Placental pericyte (primary cell): Measurements from ENCODE around the genes DGCR6 and DGCR2.

DNA sequence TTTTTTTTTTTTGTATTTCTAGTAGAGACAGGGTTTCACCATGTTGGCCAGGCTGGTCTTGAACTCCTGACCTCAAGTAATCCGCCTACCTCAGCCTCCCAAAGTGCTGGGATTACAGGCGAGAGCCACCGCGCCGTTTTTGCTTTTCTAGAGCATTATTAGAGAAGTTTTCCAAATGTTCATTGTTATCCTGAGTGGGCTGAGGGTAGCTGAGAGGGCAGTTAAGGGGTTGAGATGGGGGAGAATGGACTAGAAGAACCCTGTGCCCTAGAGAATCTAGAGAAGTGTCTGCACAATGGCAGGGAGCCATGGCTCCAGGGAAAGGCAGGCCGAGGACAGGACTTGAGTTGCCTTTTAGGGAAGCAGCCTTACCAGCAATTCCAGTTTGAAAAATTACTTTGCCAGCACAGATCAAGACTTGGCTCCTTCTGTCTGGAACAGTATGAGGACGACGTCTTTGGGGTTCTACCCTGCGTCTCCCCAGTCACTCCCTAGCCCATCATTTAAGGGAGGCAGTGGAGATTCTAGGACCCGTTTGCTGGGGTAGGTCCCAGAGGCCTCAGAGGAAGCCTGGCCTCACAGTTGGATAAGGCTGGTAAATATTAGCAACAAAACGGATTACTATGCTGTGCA is 25.7 kb upstream of the MICAL3 start:
- CAGE, long polyA plus RNA = no peak

DNA sequence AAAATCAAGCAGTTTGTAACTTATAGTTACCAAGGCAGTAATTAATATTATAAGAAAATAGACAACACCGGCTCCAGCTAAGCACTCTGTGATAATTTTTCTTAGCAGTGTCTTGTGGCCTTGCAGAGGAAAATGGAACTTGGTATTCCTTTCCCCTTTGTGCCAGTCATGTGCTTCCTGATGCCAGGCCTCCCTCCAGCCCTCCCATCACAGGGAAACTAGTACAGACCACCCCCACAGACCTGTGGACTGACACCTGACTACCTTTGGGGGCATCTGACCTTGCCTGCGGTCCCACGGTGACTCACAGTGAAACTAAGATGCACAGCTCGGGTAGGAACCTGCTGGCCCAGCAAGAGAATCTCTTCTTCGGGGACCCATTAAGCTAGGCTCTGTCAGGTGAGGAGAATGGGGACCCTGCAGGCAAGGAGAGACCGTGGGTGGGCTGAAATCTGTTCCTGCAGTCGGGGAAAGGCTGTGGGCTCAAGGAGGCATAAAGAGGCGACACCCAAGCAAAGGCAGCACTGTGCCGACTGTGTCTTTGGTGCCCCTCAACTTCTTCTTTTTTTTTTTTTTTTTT is 21.0 kb upstream of the PEX26 start:
- CAGE, long polyA plus RNA = no peak

DNA sequence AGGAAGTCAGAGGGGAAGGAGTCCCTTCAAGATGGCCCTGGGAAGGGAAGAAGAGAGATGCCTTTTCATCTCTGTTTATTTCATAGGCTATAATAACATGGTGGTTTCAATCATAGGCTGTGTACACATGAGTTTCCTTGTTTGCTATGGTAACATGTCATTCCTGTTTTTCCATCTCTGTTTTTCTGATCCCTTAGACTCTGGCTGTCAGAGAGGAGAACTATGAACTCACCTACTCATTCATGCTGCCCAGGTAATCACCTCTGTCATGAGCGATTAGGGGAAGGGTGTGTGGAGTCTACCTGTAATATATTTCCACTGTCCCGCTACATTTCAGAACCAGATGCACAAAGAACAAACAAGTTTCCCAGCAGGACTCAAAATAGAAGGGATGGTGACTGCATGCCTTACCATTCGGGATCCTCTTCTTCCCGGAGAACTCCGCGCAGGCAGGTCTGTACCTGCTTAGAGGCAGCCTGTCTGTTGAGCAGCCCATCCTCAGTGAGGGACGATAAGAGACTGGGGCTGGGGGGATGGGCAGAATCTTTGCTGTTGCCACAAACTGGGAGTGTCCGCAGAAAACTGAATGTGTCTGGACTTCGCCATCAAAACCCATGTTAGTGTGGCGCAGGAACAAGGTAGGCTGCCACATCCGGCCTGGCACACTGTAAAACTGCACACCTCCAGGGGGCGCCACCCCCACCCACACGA is 7.1 kb upstream of the PEX26 start:
- CAGE, long polyA plus RNA = no peak

GRCh38 chr22:18098807-18099399 is 11.7 kb upstream of the TUBA8 start:
- CAGE, long polyA plus RNA = no peak

DNA sequence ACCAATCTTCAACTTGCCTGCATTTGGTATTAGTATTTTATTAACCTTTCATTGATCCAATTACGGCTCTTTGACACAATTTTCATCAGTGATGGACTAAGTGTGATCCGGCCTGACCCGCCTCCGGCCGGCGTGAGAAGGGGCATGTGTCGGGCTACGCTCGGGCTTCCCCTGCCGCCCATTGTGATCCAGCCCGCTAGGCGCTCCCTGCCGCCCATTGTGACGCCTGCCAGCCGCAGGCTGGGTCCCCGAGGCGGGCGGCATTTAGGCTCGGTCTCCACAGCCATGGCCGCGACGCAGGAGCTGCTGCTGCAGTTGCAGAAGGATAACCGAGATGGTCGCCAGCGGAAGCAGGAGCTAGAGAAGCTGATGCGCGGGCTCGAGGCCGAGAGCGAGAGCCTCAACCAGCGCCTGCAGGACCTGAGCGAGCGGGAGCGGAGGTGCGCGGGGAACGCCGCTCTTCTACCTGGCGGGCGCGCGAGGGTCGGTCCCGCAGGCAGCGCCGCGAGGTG is 291 bp downstream of the TMEM191B start:
- CAGE, long polyA plus RNA = no peak

DNA sequence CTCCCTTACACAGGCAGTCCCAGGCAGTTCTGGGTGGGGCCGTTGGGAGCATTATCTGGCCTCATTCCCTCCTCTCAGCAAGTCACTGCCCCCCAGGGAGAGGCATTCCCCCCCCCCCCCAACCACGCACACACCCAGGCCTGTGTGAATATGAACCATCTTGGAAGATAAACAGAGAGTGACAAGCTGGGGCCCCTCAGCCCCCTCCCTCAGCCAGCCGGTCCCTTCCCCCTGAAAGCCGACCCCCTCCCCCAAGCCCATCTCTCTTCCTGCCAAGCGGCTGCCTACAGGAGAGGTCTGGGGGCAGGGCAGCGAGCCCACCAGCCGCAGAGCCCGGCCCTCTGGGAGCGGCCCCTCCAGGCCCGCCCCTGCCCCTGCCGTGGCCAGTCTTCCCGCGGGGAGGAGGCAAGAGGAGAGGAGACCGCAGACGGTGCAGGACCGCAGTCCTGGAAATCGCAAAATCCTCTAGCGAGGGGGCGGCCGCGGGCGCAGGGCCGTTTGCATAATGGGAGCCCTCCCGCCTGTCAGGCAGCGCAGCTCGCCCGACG is 34.8 kb downstream of the RIMBP3 start:
- CAGE, long polyA plus RNA = no peak

GRCh38 chr22:18906183-18906593 is at the start of gene DGCR6:
TSS of gene DGCR6 (plus strand) at chr22:18906320.
- CAGE, long polyA plus RNA = no peak

DNA sequence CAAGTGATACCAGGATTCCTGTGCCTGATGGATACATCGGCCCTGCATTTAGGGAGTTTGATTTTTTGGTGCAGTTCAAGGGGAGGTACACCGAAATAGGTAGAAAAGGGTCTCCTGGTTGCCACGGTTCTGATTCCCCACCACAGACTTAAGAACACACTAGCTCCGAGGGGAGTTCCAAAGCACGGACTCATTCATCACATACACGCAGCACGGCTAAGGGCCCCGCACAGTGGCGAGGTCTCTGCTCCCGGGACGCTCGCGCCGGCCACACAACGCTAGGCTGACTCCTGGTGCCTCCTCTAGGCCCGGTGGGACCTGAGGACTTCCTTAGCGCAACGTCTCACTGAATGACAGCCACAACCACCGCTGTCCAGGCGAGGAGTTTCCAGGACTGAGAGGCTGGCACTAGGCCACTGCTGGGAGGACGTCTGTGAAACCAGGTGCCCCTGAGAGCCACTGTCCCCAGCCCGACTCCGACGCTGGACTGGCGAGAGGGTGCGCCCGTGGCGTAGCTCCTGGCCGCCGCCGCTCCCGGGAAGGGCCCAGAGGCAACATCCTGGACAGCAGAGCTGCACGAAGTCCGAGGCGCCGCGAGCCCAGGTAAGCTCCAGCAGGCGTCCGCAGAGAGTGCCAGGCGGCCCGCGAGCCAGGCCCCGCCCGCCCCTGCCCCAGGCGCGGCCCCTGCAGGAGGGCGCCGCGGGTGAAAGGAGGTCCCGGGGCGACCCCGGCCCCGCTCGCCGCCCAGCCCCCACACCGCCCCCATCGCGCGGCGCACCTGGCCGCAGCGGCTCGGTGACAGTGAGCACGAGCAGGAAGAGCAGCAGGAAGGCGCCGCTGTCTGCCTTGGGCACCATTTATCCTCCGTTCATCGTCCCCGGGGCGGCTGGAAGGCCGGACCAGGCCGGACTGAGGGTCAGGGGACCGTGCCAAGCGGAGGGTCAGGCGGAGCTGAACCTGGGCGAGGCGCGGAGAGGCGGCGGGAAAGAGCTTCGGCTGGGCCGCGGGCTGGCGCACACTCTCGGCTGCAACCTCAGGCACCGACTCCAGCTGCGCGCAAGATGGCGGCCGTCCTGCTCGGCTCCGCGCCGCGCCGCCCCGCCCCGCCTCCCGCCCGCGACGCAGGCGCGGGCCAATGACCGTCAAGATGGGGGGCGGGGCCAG is at the start of gene DGCR2:
TSS of gene DGCR2 (minus strand) at position 1,063 of the 1,164 bp plus-strand sequence.
- CAGE, long polyA plus RNA = no peak

DNA sequence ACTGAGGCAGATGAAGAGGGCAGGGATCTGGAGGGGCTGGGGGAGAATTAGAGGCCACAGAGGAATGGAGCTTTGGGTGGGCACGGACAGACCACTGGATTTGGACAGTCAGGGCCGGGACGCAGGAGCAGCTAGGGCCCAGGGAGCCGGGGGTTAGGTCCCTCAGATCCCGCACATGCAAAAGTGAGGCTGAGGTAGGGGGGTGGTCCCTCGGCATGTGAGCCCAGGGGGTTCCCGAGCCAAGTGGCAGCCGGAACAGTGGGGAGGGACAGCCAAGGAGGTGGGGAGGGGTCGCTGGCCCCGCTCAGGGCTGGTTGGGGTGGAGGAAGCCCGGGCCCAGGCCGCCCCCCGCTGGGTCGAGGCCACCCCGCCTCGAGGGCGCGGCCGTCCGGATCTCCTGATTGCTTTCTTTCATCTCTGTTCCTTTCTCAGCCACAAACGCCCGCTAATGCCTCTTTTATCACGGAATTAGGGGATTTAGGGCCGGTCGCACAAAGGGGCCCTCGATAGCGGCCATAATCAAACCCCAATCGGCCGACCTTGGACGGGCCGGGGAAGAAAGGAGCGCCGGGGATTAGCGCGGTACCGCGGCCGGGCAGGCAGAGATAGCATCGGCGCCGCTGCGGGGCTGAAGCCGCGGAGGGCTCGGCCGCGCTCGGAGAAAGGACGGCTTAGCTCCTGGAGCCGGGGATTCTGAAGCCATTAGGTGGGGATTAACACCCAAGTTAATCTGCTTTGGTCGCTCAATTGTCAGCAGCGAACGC is 9.2 kb downstream of the SLC25A1 start:
- CAGE, long polyA plus RNA = no peak

- CAGE, long polyA plus RNA = no peak
Observed at GRCh38 chr22:19175285-19176402, 2.9 kb downstream of the SLC25A1 start.

GRCh38 chr22:19197484-19198491 is 19.3 kb upstream of the SLC25A1 start:
- CAGE, long polyA plus RNA = no peak

DNA sequence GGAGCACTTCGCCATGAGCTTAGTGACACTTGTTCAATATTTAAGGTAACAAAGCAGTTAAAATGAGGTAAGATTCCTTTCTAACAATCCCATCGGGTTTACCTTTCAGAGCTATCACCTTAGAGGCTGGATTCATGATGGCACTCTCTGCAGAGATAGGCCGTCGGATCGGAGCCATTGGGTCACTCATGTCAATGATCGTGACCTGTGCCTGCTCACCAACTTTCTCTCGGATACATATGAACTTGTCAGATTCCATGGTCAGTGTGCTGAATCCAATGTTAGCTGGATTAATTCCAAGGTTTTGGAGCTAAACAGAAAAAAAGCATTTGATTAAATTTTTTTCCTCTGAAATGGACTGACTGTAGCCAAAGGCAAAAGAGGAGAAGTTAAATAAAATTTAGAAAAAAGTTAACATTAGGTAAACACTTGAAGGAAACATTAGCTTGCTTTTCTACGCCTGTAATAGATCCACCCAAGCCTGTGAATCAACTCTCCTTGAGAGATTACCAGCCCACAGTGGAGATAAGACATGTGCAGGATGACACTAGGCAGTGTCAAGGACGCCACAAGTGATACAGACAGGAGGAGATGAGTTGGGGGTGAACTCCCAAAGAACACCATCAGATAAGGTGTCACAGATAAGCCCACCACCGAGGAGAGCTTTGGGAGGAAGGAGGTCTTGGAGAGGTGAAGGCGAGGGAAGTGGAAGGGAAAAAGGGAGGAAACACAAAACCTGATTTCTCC is 15.8 kb downstream of the CLTCL1 start:
- CAGE, long polyA plus RNA = no peak

- CAGE, long polyA plus RNA = no peak
Observed at GRCh38 chr22:19361400-19362602, 69.7 kb downstream of the HIRA start.

DNA sequence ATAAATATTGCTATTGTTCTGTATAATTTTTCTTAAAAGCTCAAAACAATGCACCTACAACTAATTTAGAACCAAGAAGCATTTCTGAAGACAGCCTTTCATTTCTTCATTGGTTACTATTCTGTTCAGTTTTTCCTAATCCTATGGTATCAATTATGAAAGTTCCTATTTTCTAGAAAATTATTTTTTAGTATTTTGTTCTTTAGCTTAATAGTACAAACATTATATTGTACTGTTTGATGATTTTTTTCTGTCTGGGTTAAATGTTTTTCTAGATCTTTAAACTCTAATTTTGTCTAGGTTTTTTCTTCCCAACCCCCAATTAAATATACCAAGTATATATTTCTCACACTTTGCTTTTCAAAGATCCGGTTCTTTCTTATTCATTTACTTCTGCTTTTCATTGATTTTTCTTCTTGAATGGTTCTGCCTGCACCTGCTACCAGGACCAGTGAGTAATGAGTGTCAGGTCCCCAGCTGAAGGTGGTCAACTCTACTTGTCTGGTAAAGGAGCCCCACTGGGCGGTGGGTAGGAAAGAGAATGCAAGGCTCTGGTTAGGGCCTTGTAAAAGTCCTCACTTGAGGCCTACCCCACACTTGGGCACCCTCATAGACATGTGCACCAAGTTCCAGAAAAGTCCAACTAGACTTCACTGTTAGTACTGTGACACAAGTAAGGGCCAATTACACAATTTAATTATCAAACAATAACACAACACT is 27.6 kb downstream of the HIRA start:
- CAGE, long polyA plus RNA = no peak

- CAGE, long polyA plus RNA = no peak
Observed at GRCh38 chr22:19482067-19483040, 2.6 kb downstream of the CDC45 start.

GRCh38 chr22:19622187-19622637 is 92.1 kb upstream of the SEPTIN5 start:
- CAGE, long polyA plus RNA = no peak

DNA sequence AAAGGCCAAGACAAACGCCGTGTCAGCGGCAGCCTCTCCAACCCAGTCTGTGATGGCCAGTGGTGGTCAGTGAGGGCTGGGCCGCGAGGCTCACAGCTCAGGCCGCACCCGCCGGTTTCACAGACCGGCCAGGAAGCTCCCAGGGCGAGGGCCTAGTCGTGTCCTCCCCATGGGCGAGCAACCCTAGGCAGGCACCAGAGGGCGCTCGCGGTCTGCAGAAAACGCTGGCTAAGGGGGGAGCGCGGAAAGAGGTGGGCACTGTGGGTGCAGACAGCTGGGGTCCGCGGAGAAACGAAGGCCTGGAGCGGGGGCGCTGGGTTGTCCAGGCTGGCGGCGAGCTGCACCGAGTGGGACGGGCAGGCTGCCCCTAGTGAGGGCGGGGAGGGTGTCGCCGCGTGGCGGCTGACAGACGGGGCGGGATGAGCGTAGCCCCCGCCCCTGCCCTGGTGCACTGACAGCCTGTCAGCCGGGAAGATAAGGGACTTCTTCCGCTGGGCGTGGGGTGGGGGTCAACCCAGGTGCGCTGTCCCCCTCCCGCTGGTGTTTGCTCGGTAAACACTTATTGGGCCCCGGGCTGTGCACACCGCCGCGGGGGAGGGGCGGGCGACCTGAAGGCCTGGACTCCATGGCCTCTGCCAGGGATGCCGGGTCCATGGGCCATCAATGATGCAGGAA is 7.4 kb downstream of the GP1BB start:
- CAGE, long polyA plus RNA = no peak

DNA sequence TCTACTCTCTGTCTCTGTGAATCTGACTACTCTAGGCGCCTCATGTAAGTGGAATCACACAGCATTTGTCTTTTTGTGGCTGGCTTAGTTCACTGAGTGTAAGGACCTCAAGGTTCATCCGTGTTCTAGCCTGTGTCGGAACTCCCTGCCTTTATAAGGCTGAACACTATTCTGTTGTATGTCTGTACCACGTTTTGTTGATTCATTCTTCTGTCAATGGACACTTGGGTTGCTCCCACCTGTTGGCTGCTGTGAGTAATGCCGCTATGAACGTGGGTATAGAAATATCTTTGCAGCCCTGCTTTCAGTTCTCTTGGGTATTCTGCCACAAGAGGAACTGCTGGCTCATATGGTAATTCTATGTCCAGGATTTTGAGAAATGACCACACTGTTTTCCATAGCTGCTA is 19.7 kb downstream of the TBX1 start:
- CAGE, long polyA plus RNA = no peak

DNA sequence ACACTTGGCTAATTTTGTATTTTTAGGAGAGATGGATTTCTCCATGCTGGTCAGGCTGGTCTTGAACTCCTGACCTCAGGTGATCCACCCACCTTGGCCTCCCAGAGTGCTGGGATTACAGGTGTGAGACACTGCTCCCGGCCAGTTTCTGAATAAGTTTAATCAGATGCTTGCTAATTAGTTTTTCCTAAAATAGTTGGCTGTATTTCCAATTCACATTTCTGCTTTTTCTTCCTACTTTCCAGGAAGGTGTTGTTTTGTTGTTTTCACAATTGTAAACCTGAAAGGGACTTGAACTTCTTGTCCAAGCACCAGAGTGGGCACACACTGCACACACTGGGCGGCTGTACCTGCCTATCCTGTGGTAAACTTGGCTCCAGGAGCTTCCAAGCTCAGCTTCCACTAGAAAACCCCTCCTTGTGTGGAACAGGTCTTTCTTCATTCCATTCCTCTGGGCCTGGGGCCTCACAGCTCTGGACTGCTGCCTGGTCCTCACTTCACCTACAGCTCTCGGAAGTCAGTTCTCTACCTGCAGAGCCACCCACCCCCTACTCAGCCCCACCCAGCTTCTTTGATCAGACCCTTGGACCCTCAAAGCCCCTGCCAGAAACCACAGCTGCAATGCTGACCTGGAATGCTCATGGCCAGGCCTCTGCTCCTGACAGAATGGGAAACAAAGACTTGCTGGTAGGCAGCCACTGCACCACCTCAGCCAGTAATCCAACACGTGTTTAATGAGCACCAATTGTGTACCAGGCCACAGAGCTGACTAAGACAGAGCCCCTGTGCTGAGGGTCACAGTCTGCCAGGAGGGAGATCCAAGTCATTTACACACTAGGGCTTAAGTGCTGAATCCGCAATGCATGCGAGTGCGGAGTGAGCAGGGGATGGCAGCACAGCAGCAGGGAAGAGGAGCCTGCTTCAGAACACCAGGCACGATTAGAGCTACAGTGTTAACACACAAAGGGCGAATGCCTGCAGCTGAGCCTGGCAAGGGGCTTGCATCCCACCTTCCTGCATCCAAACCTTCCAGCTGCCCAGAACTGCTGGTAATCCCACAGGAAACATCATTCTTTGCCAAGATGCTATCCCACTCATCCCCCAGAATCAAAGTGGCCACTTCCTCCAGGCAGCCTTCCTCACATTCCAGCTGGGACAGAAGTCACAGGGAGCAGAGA is 4.8 kb downstream of the GNB1L start:
- CAGE, long polyA plus RNA = no peak

DNA sequence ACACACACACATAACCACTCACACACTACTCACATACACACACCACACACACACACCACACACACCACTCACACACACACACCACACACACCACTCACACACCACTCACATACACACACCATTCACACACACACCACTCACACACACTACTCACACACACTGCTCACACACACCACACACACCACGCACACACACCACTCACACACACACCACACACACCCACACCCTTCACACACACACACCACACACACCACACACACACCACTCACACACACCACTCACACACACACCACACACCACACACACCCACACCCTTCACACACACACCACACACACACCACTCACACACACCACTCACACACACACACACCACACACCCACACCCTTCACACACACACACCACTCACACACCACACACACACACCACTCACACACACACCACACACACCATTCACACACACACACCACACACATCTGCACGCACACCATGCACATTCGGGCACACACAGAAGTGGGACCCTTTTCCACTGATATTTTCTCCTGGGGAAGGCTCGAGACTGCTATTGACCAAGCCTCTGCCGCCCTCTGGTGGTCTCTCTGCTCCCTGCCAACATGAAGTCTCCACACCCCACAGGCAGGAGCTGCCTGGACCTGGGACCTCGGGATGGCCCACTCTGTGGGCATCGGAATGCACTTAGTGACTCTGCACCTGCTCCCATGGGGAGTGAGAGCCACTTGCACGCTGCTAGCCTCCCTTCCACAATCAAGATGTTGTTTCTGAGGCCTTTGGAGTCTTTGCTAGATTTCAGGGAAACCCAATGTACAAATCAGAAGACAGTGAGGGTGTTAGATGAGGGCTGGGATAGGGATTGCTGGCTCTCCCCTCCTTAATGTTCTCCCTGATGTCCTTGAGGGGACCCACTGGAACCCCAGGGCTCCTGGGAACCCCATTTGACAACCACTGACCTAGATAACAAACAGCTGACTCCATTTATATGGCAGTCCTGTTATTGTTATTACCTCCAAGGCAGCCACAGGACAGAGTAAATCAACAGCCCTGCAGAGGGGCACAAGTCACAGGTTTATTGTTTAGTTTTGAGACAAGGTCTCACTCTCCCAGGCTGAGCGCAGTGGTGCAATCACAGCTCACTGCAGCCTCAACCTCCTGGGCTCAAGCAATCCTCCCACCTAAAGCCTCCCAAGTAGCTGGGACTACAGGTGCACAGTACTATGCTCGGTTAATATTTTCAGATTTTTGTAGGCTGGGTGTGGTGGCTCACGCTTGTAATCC is 31.6 kb upstream of the COMT start:
- CAGE, long polyA plus RNA = no peak